NT2/D1 (cell line): ENCODE measurements around a stretch of chr5.

GRCh38 chr5:180948251-180948750 lies 40.3 kb upstream of the BTNL3 start:
- RRBS, 2 experiments = no CpG with 5 or more reads among the region's 12 CpGs

- RRBS, 2 experiments = no CpG with 5 or more reads among the region's 13 CpGs
Observed at GRCh38 chr5:181098199-181098573, 32.8 kb downstream of the OR2V1 start.

- RRBS, 2 experiments = 100% methylated on average over 1 of the region's 16 CpGs; no CpG with 5 or more reads in 1 of the 2 experiments
Observed at GRCh38 chr5:181121863-181122387, 9.0 kb downstream of the OR2V1 start.

GRCh38 chr5:181172932-181174013 lies 25.9 kb downstream of the OR2V2 start:
- RRBS, 2 experiments = no CpG with 5 or more reads among the region's 39 CpGs

GRCh38 chr5:181203037-181203793 lies 1.8 kb downstream of the TRIM7 start:
- RRBS, 2 experiments = 57% methylated on average over 1 of the region's 15 CpGs; no CpG with 5 or more reads in 1 of the 2 experiments

DNA sequence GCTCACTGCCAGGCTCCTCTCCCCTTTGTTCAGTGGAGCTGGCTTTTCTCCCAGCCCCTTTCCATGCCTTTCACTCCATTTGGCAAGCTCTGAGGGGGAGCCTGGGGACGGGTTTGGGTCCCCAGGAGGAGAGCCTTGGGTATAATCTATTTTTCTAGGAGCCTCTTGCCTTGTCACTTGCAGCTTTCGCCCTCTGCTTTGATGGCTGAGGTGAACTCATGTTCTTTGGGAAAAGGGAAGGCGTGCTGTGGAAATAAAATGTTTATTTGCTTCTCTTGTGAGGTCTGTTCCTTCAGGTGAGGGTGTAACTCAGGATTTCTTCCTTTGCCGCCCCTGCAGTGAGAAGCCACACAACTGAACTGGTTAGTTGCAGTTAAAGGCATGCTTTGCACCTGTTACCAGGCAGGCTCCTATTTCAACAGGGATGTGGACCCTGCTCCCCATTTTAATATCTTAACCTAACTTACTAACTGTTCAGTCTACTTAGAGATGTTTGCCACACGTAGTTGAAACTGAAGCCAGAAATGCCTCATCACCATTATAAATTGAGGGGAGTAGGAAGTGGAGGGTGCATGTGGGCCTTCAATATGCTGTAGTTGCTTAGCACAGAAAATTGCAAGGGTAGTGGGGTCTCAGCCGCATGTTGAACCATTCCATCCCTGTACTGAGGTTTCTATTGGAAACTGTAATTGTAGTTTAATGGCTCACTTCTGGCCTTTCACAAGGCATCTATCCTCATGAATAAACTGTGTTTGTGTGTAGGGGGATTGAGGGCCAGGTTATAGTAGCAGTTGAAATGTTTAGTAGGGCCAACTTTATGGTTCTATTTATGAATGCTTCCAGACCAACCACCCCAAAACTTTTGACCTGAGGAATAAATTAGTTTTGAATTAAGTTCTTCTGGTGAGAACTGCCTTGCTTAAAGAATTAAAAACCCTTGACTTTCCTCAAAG lies 7.9 kb downstream of the RACK1 start:
- RRBS, 2 experiments = no CpG with 5 or more reads among the region's 6 CpGs

DNA sequence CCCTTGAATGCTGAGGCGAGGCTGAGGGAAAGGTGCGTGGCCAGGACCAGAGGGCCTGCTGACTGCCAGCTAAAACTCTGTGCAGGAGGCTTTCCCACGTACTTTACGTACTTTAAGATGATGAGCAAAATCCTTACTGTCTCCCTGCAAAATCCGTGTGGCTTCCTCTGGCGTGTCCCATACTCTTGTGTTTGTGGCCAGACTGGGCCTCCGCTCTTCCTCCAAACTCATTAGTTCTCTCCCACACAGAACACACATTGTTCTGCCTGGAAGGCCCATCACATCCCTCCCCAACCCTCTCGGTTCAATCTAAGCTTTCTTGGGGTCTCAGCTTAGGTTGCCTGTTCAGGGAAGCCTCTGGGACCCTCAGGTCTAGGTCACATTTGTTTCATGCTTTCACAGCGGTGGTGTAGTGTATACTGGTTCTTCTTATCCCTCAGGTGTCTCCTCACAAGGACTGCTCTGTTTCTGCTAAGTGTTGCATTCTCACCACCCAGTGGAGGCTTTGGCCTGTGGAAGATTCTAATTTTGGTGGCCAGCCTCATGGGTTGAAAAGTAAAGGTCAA lies 4.3 kb upstream of the RACK1 start:
- RRBS, 2 experiments = no CpG with 5 or more reads among the region's 9 CpGs

DNA sequence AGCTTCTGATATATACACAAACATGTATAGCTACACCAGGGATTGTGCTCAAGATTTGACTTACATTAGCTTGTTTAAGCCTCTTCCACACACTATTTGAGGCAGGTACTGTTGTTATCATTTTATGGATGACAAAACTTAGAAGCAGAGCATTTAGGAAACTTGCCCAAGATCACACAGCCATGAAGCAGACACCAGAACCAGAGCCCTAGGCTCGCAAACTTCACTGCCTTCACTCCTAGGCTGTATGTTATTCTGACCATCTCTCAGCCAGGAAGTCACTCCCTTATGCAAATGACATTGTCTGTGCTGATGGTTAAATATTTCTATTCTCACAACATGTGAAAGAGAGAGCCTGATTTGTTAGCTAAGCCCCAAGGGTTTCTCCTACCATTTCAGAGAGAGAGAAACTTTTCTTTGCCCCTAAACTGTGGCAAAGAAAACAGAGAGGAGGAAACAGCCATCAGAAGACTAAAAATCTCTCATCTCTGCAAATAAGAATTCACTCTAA lies 26.4 kb upstream of the TRIM52 start:
- RRBS, 2 experiments = no CpG with 5 or more reads among the region's 1 CpG